Endometrial microvascular endothelial cells (primary cell): ENCODE measurements around a stretch of chrX.

DNA sequence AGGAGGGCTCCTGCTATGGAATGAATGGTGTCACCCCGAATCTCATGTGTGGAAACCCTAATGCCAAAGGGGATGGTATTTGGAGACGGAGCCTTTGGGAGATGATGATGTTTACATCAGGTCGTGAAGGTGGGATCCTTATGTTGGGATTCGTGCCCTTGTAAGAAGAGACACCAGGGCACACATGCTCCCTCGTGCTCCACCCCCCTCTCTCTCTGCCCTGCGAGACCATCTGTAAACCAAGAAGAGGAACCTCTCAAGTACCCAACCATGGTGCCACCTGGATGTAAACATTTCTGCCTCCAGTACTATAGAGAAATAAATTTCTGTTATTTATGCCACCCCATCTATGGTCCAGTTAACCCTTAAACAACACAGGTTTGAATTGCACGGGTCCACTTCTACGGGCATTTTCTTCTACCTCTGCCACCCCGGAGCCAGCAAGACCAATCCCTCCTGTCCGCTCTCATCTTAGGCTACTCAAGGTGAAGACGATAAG lies 179.3 kb downstream of the DHRSX start:
- RAMPAGE, long total RNA = no peak

- RAMPAGE, long total RNA = no peak
Observed at GRCh38 chrX:2342038-2342527, 158.7 kb downstream of the DHRSX start.

DNA sequence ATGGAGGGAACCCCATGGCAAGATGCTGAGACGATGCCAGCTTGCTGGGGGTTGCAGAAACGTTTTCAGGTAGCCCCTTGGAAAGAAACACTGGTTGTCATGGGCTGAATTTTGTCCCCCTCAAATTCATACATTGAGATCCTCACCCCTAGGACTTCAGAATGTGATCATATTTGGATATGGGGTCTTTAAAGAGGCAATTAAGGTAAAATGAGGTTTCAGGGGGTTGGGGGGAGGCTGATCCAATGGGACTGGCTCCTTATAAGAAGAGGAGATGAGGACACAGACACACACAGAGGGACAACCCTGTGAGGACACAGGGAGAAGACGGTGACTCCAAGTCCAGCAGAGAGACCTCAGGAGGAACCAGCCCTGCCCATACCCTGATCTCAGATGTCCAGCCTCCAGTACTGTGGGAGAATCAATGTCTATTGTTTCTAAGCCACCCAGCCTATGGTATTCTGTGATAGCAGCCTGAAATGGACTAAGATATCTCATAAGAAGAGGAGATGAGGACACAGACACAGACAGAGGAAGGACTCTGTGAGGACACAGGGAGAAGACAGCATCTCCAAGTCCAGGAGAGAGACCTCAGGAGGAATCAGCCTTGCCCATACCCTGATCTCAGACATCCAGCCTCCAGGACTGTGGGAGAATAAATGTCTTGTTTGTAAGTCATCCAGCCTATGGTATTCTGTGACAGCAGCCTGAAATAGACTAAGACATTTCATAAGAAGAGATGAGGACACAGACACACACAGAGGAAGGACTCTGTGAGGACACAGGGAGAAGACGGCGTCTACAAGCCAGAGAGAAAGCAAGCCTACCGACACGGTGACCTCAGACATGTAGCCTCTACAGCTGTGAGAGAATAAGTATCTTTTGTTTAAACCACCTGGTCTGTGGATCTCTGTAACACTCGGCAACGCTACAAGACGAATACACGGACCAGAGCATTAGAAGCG lies 112.3 kb downstream of the DHRSX start:
- RAMPAGE, long total RNA = no peak

DNA sequence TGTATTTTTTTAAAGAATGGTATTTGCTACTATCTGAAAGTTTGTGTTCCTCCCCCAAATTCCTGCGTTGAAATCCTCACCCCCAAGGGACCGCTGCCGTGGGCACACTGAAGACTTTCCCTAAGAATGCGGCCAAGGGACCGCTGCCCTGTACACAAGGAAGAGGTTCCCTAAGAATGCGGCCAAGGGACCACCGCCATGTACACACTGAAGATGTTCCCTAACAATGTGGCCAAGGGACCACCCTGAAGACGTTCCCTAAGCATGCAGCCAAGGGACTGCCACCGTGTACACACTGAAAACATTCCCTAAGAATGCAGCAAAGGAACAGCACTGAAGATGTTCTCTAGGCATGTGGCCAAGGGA lies 55.3 kb downstream of the DHRSX start:
- RAMPAGE, long total RNA = no peak

DNA sequence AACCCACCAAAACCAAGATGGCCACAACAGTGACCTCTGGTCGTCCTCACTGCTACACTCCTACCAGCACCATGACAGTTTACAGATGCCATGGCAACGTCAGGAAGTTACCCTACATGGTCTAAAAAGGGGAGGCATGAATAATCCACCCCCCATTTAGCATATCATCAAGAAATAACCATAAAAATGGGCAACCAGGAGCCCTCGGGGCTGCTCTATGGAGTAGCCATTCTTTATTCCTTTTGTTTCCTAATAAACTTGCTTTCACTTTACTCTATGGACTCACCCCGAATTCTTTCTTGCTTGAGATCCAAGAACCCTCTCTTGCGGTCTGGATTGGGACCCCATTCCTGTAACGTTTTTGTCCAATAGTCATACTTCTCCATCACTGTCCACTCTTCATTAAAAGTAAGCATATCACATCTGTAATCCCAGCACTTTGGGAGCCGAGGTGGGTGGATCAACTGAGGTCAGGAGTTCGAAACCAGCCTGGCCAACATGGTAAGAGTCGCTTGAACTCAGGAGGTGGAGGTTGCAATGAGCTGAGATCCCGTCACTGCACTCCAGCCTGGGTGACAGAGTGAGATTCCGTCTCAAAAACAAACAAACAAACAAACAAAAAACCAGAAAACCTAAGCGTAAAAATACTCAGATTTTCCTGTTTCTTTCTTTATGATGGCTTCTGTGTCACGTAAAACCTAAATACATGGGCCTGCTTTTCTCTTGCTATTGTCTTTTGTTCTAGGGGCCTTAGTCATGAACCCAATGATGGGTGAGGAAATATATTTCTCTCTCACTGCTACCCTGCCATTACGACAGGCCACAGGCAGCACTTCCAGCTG lies 86.2 kb upstream of the CD99 start:
- RAMPAGE, long total RNA = no peak

GRCh38 chrX:2651048-2651294 lies 40.1 kb upstream of the CD99 start:
- RAMPAGE, long total RNA = no peak

DNA sequence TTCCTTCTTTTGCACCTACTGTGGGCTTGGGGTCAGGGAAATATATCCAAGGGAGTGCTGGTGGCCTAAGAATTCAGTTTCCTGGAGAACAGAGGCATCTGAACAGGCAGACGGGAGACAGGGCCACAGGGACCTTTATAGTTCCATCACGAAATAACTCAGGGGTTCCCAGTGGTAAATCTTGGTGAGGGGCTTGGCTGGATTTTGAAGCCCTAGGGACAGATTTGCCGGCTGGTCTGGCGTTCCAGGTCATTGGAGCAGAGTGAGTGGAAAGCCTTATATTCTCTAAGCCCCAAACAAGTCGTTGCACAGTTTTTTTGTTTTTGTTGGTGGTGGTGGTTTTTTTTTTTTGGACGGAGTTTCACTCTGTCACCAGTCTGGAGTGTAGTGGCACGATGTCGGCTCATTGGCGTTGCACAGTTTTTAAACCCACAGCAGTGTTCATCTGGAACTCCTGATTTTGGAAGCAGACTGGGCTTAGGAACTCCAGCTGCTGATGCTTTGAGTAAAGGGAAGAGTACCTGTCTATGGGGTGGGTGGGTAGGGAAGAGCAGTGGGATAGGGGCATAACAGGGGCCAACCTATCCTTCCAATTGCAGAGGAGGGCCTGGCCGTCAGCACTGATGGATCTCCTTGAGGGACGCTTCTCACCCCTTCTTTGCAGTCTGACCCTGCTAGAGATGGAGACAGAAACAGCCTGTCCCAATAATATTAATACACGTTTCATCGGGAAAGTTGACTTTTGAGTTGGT lies 1.9 kb downstream of the CD99 start:
- RAMPAGE, long total RNA = no peak

GRCh38 chrX:2701041-2702151 lies 10.3 kb downstream of the CD99 start:
- RAMPAGE, long total RNA = no peak

DNA sequence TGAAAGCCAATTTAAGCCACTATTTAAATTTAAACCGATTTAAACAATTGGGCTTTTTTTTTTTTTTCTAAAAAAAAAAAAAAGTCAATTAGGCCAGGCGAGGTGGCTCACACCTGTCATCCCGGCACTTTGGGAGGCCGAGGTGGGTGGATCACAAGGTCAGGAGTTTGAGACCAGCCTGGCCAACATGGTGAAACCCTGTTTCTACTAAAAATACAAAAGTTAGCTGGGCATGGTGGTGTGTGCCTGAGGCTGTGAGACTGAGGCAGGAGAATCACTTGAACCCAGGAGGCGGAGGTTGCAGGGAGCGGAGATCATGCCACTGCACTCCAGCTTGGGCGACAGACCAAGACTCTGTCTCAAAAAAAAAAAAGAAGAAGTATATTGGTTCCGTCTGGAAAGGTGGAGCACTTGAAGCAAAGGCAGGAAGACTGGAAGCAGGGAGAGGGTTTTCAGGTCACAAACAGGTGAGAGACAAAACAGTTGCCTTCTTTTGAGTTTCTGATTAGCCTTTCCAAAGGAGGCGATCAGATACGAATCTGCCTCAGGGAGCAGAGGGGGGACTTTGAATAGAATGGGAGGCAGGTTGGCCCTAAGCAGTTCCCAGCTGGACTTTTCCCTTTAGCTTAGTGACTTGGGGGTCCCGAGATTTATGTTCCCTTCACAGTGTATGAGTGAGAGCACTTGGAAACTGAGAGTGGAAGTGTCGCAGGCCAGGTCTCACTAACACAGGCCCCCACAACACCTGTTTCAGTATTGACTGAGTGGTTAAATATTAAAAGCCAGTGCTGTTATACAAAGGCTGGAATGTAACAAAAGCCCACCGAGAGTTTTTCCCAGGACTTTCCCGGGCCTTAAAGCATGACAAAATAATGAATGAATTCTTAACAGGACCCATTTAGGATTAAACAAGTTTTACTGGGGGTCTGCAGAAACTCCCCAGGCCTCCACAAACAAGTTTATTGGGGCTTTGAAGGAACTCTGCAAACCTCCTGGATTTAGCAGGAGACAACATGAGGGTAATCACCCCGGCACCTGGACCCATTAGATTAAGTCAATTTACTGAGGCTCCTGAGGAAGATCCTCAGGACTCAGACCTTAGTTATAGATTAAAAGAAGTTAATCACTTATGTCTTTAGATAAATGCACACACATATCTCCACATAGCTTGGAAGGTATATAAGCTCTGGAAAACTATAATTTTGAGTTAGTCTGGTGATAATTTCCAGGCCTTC lies 28.9 kb downstream of the XG start:
- RAMPAGE, long total RNA = no peak

- RAMPAGE, long total RNA = no peak
Observed at GRCh38 chrX:2897291-2898641, 31.4 kb downstream of the ARSD start.

DNA sequence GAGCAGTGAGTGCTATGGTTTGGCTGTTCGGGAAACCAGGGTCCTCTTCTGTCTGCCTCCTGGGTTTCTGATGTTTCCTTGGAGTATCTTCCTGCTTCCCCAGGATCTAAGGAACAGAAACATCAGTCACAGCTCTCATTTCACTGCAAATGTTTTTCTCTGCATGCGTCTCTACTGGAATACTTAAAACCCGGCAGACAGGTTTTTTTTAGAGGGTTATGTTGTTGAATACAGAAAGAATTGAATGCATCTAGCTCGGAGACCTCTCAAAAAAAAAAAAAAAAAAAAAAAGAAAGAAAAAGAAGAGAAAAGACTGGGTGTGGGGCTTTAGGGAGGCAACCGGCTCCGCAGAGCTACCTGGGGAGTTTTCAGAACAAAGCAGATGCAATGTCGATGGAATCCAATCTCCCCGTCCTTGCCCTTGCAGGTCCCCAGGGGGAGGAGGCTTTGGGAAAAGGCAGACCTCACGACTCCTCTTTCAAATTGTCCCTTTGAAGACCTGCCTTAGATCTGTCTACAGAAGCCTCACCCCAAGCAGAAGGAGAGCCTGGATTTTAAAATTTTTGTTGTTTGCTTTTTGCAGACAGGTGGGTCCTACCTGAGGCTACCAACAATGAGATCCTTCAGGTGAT lies 75.0 kb upstream of the PRKX start:
- RAMPAGE, long total RNA = no peak

- RAMPAGE, long total RNA = no peak
Observed at GRCh38 chrX:3815991-3816971, 102.8 kb upstream of the PRKX start.

DNA sequence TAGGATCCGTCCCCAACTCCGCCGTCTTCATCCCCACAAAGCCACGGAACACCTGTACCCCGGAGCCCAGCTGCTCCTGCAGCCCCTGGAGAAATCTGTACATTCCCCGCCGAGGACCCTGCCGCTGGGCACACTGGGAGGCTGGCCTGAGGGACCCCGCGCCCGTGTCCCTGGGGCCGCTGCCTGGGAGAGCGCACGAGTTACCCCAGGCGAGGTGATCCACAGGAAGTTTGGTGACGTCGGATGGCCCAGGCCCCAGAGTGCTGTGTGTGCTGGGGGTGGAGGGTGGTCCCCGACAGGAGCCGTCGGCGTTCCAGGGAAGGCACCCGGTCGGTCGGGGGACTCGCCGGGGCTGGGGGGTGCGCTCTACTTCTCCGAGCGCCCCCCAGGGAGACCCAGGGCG lies 129.3 kb upstream of the PRKX start:
- RAMPAGE, long total RNA = no peak

GRCh38 chrX:4935919-4936353 lies 1222.5 kb upstream of the PRKX start:
- RAMPAGE, long total RNA = no peak

- RAMPAGE, long total RNA = no peak
Observed at GRCh38 chrX:5052064-5052465, 1176.6 kb downstream of the NLGN4X start.

DNA sequence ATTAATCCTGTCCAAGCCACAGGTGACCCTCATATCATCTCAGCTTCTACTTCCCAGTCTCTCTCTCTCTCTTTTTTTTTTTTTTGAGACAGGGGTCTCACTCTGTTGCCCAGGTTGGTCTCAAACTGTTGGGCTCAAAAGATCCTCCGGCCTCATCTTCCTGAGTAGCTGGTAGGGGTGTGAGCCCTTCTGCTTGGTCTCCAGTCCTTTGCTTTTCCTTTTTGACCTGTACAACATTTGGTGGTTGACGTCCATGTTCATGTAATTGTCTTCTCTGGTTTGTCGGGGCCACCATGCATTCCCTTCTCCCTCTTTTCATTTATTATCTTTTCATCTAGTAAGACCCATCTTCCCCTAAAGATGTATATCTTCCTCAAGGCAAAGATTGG lies 105.7 kb upstream of the STS start:
- RAMPAGE, long total RNA = no peak

- RAMPAGE, long total RNA = no peak
Observed at GRCh38 chrX:7071283-7071767, 76.2 kb upstream of the STS start.

GRCh38 chrX:7089128-7089771 lies 58.3 kb upstream of the STS start:
- RAMPAGE, long total RNA = no peak

GRCh38 chrX:9336334-9336641 lies 128.6 kb upstream of the TBL1X start:
- RAMPAGE, long total RNA = no peak

- RAMPAGE, long total RNA = no peak
Observed at GRCh38 chrX:9416444-9417092, 48.3 kb upstream of the TBL1X start.